Measurements from ENCODE around the gene DMRT1.

DNA sequence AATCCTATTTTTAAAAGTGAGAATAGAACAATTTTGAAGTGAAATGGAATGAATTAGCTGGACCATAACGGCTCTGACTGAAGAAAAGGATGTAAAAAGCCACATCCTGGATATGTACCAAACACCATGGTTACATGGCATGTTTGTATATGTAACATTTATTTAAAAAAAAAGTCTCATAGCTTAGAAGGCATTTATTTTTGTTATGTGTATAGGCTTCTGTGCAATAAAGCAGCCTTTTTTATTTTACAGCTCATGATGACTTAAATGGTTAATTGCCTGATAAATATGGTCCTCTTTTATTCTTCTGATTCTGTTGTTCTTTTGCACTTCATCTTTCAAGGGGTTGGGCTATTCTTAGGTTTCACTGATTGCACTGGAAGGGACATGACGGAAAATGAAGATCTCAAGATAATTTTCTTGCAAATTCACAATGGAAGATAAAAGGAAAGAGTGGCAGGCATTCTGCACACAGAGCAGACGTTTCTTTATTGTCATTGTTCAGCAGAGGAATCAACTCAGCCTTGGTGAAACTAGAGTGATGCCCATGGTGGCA is 63.1 kb downstream of the DOCK8 start:
- PRO-cap = no peak
- CAGE, long polyA plus RNA = no peak

GRCh38 chr9:304443-305265 is 90.0 kb downstream of the DOCK8 start:
- PRO-cap = no peak
- CAGE, long polyA plus RNA = no peak

DNA sequence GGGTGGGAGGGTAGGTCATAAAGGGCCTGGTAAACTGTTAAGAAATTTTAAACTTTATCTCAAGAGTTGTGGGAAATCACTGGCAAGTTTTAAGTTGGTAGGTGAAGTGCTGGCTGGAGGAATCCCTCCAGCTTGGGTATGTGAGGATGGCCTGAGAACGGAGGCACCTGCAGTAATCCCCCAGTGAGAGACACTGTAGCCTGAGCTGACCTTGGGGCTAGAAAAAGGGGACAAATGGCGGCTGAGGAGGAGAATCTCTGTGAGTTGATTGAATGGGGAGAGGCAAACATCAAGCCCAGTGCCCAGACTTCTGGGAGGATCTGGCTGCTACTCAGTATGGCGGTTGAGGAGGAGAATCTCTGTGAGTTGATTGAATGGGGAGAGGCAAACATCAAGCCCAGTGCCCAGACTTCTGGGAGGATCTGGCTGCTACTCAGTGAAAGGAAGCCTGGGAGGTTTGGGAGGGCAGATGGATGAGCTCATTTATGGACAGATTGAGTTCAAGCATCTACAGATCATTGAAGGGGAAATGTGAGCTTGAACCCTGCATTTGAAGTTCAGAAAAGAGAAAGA is 40.4 kb downstream of the KANK1 start:
- PRO-cap = no peak
- CAGE, long polyA plus RNA = no peak

GRCh38 chr9:585266-585927 is 80.9 kb downstream of the KANK1 start:
- PRO-cap = no peak
- CAGE, long polyA plus RNA = no peak

GRCh38 chr9:591215-591681 is 86.8 kb downstream of the KANK1 start:
- PRO-cap = no peak
- CAGE, long polyA plus RNA = no peak

- PRO-cap = no peak
- CAGE, long polyA plus RNA = no peak
These were observed 109.4 kb downstream of the KANK1 start for GRCh38 chr9:613859-614423.

DNA sequence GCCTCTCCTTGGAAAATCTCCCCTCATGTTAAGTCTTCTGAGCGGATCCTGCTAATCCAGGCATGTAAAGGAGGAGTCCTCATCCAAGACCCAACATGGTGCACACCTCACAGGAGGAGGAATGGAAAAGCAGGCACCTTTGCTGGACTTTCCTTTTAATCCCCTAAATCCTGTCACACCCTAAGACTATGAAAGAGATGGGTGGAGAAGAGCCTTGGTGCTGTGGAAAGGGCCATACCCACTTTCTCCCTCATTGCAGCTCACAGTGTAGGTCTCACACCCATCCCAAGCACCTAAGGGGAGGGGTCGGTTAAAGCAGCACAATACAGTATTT is 152.1 kb upstream of the DMRT1 start:
- PRO-cap = no peak
- CAGE, long polyA plus RNA = no peak

DNA sequence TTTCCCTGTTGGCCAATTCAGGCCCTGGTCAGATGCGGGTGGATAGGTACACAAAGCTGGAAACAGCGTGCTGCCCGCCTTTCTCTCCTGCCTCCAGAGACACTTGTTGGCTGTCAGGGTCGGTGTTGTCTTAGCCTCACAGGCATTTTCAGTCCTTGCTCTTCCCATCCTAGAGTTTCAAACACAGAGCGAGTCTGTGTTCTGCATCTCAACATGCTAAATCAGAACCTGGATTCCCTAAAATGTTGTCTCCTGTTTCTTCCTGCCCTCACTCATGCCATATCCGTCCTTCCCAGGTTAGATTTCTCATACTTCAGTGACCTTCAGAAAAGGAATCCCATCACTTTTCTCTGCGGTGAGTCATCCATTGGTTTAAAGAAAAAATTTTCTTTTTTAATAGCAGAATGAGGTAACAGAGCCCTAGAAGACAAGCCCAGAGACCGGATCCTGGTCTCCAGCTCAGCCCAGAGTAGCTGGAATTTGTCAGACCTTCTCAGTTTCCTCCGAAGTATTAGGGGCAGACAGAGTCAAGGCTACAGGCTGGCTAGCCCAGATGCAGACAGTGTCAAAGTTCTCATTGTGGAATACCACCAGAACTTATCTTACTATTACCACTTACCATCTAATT is 143.3 kb upstream of the DMRT1 start:
- PRO-cap = no peak
- CAGE, long polyA plus RNA = no peak

DNA sequence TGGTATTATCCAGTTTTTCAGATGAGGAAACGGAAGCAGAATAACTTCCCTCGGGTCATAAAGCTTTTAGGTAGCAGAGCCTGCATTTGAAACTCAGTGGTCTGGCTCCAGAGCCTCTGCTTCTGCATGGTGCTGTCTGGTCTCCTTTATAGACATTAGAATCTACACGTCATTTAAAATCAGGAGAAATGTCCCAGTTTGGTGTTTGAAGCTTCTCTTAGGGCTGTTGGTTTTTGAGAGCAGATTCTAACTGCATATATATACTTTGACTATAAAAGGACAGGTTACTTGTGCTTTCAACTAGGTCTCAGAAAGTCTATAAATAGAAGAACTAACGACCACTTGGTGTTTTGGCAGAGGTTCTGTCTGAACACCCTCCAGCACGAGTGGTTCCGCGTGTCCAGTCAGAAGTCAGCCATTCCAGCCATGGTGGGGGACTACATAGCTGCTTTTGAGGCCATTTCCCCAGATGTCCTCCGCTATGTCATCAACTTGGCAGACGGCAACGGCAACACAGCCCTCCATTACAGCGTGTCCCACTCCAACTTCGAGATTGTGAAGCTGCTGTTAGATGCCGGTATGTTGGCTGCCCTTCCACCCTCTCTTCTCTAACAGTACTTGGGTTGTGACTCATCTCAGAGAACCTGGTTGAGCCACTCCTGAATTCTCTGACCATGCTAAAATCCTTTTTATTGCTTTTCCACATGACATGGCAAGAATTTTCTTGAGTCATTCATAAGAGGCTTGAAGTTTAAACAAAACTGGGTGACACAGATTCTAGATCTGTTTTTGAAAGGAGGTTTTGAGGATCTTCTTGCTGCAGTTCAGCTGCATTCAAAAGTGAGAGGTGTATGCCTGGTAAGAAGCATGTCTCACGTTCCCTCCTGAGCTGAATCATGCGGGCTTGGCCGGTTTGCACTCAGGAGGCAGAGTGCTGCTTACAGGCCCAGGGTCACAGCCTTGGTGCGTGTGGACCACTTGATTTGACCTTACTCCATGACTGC is 103.3 kb upstream of the DMRT1 start:
- PRO-cap = no peak
- CAGE, long polyA plus RNA = no peak

- PRO-cap = no peak
- CAGE, long polyA plus RNA = no peak
These were observed at the start of gene DMRT1 for GRCh38 chr9:841333-841917. DMRT1 (plus strand) TSS chr9:841697.

- PRO-cap = no peak
- CAGE, long polyA plus RNA = no peak
These were observed 436 bp downstream of the DMRT1 start for GRCh38 chr9:841969-842296.

GRCh38 chr9:1044619-1045176 is 5.5 kb upstream of the DMRT2 start:
- PRO-cap = no peak
- CAGE, long polyA plus RNA = no peak

- PRO-cap = no peak
- CAGE, long polyA plus RNA = no peak
These were observed 150.8 kb downstream of the DMRT2 start for GRCh38 chr9:1200879-1201389.

- PRO-cap = no peak
- CAGE, long polyA plus RNA = no peak
These were observed 3.1 kb downstream of the SMARCA2 start for GRCh38 chr9:2018104-2018761.

- PRO-cap = no peak
- CAGE, long polyA plus RNA = no peak
These were observed 40.2 kb downstream of the SMARCA2 start for GRCh38 chr9:2055405-2055765.

DNA sequence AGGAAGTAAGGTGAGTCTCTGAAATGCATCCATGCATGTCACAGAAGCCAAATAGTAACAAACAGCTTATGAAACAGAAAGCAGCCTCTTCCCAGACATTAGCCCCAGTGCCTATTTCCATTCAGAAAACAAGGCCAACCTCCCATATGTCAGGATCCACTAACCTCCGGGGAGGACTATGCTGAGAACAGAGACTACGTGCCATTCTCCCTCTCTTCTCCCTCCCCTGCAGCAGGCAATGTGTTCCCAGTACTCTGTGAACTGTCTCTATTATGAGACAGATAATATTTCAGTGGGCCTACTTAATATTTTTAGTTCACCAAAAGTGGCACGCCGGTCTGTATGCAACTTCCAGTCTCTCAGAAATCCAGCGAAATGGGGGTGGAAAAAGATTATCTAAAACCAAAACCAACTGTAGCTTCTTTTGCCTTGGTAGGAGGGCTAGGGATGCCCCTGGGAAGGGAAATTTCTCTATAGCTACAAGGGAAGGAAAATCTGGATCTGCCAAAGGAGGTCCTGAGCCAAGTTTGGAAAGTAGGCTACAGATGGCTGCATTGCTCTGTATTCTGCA is 42.0 kb downstream of the VLDLR start:
- PRO-cap = no peak
- CAGE, long polyA plus RNA = no peak

DNA sequence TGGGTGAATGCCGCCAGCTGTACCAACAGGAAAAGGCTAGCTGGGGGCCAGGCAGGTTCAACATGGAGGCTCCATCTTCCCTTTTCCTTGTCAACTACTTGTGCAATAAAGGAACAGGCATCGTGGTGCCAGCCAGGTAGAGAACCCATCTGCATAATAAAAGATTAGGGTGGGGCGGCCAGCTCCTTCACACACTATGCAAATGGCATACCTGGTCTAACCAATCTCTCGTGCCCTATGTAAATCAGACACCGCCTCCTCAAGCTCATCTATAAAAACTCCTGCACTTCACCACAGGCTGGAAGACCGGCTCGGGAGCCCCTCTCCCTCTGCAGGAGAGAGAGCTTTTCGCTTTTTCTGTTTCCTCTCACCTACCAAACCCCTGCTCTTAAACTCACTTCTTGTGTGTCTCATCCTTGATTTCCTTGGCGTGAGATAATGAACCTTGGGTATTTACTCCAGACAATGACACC is 244.3 kb upstream of the PUM3 start:
- PRO-cap = no peak
- CAGE, long polyA plus RNA = no peak

DNA sequence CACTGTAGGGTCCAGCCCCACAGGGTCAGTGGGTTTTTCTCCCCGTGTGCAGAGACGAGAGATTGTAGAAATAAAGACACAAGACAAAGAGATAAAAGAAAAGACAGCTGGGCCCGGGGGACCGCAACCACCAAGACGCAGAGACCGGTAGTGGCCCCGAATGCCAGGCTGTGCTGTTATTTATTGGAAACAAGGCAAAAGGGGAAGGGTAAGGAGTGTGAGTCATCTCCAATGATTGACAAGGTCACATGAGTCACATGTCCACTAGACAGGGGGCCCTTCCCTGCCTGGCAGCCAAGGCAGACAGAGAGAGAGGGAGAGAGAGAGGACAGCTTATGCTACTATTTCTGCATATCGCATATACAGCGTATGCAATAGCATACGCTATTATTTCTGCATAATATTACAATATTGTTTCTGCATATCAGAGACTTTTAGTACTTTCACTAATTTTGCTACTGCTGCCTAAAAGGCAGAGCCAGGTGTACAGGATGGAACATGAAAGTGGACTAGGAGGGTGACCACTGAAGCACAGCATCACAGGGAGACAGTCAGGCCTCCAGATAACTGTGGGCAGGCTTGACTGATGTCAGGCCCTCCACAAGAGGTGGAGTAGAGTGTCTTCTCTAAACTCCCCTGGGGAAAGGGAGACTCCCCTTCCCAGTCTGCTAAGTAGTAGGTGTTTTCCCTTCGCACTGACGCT is 50.4 kb downstream of the RFX3 start:
- PRO-cap = bidirectional peak, plus-strand start at position 306 of the sequence, minus-strand start at position 143 of the sequence
- CAGE, long polyA plus RNA = no peak

- PRO-cap = no peak
- CAGE, long polyA plus RNA = no peak
These were observed 17.5 kb downstream of the RFX3 start for GRCh38 chr9:3508145-3508941.

DNA sequence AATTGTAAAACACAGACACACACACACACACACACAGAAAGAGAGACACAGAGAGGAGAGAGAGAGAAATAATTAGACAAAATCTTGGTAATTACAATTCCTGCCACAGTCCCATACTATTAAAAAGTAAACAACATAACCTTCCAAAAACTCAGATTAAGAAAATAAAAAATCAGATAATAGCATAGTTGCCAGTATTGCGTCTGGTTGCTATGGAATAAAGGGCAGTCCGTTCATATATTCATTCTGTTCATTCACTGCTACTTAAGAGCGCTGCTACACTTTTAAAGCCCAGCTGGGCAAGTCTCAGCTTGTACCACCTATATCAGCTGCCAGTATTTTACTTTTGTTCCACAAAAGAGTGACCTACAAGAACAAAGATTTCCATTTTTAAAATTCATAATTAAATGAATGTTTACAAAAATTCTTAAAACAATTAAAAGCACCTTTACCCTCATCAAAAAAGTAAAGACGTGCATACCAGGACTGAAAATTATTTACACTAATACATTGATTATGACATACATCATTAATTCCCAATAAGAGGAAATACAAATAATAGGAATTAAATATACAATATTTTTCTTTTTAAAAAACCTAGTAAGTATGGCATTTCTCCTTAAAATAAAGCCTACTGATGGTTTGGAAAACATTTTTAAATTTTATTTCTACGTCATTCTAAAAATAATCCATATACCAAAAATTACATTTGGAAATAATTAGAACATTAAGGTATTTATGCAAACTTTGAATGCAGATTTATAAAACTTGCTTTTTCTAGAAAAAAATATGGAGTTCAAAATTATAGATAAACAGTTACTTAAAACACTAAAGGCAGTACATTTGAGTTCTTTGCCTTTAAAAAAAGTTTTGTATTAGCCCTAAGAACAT is 16.6 kb downstream of the RFX3 start:
- PRO-cap = no peak
- CAGE, long polyA plus RNA = no peak